Endodermal cell (in vitro differentiated cells): ENCODE measurements around the genes PRR32, SMARCA1, APLN, BCORL1 and MBNL3.

DNA sequence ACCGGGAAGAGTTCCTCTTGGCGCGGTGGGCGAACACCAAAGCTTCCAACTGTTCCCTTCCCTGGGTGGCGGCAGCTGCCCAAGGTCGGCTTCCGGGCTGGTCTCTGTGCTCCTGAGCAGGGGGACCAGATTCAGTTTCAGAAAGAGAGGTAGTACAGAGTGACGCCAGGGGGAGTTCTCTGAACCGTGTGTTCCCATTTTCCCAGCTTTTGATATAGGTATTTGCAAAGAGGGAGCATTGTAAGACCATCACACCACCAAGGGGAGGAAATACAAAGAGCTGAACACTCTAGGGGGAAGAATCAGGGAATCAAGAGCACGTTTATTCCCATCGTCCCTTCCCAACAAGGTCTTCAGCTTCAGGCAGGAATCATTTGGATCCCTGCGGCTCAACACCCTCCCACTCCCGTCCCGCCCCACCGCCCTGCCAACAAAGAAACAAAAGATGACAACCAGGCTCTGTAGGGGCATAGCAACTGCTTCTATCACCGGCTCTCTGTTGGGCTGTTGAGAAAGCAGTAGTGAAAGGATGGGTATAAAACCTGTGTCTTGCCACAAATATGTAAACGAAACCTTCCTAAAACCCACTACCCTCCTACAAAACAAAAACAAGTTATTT is 113.5 kb upstream of the TEX13C start:
- PRO-cap, result no peak

GRCh38 chrX:125764145-125764499 is 402.0 kb downstream of the DCAF12L2 start:
- PRO-cap, result no peak

GRCh38 chrX:126819489-126820029 is at the start of gene PRR32:
TSS of gene PRR32 (plus strand) at chrX:126819729.
- PRO-cap, result no peak

- PRO-cap, result bidirectional peak, plus-strand start at chrX:129523640, minus-strand start at chrX:129523445; bidirectional peak, plus-strand start at chrX:129523889, minus-strand start at chrX:129523929
Observed at GRCh38 chrX:129523197-129524158, at the start of gene SMARCA1. TSS of gene SMARCA1 (minus strand) at chrX:129523490.

DNA sequence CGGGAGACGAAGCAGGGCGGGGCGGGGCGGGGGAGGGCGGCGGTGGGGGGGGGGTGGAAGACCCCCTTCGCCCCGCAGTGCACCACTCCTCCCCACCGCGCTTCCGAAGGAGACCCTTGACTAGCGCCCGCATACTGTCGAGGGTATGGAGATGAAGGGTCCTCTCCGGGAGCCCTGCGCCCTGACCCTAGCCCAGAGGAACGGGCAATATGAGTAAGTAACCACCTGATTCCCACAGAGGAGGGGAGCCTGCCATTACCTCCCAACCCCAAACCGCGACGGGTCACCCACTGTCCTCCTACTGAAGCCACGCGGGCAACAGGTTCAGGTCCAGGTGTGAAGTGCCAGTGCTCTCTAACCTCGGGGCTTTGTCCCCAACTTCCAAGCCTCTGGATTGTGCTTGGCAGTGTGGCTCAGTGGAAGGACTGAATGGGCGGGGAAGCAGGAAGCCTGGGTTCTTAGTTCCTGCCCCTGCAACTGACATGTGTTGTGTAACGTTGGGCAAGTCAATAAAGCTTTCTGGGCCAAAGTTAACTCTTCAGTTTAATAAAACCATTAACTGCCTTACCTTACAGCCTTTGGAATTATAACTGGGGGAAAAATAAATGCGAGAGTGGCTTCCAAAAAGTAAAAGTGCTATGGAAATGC is 676 bp downstream of the OCRL start:
- PRO-cap, result bidirectional peak, plus-strand start at position 132 of the sequence, minus-strand start outside the sequence

DNA sequence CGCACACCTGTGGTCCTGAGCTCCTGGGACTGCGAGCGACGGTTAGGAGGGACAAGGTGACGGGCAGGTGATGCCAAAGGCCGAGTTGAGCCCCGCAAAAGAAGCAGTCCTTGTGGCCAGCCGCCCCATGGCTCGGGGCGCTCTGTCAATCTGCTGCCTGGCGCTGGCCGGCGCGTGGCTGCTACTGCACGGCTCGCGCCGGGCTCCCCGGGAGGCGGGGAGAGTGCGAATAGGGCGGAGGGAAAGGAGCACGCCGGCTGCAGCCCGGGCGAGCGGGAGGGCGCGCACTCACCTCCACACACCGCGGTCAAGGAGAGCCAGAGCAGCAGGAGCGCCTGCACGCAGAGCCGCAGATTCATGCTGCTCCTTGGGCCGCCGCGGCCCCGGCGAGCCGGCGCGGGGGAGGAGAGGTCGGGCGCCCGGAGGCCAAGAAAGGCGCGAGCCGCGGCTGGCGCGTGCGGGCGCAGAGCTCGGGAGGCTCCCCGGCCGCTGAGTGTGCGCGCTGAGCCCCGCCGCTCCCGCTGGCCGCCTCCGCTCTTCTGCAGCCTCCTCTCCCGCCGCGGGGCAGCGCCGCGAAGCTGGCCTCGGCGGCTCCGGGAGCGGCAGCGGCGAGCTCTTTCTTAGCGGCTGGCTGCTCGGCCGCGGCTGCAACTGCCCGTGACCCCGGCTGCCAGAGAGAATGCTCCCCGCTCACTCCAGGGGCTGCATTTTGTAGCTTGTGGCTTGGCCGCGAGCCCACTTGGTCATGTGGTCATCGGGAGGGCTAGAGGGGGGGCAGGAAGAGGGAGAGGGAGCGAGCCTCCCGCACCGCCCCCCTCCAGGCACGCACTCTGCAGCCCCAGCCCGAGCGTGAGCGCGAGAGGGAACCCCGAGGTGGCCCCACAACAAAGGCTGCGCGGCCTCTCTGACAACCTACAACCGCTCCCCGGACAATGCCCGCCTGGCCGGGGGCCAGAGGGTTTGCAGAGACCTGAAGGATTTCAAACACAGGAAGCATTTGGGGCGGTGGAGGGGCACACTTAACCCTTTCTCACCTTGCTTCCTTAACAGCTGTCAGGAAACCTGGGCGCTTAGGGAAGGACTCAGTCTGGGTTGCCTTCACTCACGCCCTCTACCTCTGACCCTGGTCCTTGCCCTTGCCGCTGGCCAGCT is at the start of gene APLN:
Gene APLN, minus strand, starts transcription at position 685 of the 1,152 bp plus-strand sequence.
- PRO-cap, result unidirectional peak, plus-strand start at position 297 of the sequence; unidirectional peak, minus-strand start at position 685 of the sequence; unidirectional peak, minus-strand start at position 934 of the sequence

- PRO-cap, result no peak
Observed at GRCh38 chrX:129755824-129756253, 17.1 kb downstream of the XPNPEP2 start.

DNA sequence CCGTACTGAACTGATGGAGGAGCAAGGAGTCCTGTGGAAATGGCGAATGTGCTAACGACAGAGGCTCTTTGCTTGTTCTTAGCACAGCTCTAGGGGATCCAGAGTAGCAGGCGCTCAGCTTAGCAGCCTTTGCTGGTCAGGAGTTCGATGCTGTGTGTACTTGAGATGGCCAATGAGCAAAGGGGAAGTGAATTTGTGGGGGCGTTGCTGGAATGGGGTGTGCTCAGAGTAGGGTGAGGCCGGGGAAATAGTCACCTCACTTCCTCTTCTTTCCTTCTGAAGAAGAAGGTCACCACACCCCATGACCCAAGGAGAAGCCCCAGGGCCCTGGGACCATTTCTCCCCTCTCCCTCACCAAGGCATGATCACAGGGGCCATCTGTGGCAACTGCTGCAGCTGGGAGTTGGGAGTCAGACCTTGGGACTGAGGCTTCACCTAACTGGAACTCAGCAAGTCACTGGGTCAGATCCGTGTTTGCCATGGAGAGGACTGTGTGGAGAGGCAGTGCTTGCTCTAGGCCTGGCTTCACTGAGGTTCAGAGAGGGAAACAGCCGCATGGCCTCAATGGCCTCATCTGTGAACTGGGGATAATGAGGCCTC is 19.4 kb downstream of the XPNPEP2 start:
- PRO-cap, result no peak

DNA sequence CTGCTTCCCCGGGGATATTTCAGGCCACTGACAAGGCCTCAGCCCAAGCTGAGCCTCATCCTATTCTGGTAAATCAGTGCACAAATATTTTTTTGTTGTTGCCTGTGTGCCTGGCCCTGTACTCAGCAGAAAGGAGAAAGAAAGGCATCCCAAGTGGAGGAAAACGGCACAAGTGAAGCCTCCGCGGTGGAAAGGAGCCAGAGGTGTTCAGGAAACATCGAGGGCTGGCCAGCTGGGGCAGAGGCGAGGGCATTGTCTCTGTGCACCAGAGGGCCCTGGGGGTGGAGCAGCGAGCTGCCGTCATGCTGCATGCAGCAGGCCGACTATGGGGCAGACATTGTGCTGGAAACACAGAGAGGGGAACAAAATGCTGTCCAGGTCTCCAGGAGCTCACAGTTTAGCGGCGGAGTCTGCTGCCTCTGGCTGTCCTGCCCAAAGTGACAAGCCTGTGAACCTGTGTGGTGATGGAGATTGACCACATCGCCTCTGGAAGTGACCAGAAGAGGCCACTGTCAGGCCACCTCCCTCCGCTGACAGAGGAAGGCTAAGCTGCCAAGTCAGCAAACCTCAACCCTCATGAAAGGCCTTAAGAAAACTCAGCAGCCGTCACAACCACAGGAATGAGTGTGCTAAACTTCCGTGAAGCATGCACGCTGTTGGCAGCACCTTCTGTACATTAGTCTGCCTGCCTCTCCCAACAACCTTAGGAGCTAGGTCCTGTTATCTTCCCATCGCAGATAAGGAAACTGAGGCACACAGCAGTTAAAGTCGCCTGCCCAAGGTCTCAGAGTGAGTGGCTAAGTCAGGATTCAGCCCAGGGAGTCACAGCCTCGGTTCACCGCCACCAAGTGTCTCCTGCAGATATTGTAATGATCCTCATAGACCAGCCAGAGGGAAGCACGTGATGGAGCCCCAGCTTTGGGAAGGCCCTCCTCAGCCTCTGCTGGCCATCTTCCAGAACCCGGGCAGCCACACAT is 20.1 kb upstream of the SASH3 start:
- PRO-cap, result no peak

- PRO-cap, result no peak
Observed at GRCh38 chrX:129781783-129782086, 2.0 kb downstream of the SASH3 start.

- PRO-cap, result no peak
Observed at GRCh38 chrX:129979067-129979564, 3.3 kb upstream of the BCORL1 start.

DNA sequence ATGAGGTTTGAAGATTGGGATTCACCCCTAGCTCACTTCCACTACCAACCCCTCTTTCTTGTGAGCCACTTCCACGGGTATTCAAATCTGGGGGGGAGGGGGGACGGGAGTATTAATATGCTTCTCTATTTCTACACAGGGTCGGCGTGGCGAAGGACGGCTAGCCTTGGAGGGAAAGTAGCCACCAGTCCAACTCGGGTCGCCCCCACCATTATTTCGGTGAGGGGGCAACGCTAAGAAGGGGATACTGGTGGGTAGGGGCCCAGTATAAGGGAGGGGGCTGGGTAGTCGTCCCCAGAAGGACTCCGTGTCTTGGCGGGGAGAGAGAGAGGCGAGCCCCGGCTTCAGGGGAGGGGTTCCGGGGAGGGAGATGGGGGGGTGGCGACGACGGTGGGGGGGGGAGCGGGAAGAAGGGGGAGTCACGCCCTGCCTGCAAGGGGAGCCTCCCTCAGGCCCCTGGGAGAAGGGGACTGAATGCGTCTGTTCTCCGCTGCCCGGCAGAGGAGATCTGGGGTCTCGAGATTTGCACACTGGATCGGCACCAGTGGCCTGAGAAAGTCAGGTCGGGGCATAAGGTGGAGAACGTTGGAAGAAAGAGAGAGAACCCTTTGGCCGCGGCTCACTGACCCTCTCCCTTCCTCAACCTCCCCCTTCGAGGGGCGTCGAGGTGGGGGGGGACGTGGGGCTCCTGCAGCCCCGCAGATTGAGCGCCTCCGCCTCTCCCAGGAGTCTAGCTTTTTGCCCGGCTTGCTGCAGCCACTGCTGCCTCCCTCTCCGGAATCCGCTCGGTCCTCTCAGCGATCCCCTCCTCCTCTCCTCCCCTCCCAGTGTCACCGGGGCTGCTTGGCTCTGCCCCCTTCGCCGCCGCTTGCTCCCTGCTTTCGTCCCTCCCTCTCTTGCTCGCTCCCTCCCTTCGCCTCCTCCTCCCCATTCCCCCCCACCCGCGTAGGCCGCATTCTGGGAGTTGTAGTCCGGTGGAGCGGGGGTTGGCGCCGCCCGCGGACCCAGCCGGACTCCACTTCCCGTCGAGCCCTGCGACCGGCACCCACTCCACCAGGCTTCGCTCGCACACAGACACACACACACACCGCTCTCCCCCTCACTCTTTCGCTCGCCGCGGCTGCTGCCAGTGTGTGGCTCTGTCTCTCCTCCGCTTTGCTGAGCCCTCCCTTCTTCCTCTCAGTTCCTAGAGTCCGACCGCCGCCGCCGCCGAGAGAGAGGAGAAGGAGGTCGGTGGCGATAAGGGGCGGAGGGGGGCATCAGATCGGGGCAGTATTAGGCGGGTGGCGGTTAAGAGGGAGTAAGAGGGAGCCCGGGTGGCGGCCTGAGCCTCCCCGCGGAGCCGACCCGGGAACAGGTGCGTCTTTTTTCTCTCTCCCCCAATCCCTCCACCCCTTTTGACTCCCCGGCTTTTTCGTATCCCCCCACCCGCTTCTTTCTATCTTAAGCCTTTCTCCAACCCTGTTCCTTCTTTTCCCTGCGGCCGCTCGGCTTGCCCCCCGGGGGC is at the start of gene BCORL1:
Gene BCORL1, plus strand, starts transcription at position 1,102 of the 1,507 bp plus-strand sequence.
- PRO-cap, result bidirectional peak, plus-strand start at position 1,102 of the sequence, minus-strand start at position 796 of the sequence

DNA sequence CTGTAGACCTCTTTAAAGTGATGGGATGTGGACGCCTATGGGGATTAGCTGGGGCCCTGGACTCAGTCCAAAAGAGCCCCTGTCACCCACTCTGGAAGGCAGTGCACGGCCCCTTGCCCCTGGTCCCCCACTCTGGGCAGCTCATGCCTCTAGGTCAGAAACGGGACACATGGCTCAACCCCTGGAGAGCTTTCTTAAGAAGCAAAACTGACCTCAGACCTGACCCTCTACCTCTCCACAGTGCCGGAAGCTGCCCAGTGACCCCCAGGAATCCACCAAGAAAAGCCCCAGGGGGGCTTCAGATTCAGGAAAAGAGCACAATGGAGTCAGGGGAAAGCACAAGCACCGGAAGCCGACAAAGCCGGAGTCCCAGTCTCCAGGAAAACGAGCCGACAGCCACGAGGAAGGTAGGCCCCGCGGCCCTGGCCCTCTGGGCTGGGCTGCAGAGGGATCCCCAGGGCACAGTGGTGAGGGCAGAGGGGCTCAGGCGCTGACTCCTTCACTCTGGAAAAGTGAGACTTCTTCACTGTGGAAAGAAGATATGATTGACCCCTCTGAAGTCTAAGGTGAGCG is 38.4 kb downstream of the BCORL1 start:
- PRO-cap, result no peak

GRCh38 chrX:130085515-130086362 is 24.6 kb downstream of the ELF4 start:
- PRO-cap, result no peak

DNA sequence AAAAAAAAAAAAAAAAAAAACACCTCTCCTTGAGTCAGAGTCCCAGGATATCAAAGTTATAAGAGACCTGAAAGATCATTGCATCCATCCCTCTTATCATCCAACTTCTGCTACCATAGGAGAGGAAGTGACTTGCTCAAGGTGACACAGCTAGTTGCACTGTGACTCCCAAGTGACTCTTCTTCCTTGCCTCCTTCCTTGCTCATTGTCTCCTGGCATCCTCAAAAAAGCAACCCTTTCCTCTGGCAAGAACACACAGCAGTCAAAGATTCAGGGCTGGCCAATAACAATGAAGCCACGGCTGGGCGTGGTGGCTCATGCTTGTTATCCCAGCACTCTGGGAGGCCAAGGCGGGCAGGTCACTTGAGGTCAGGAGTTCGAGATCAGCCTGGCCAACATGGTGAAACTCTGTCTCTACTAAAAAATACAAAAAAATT is 20.8 kb downstream of the ELF4 start:
- PRO-cap, result no peak

DNA sequence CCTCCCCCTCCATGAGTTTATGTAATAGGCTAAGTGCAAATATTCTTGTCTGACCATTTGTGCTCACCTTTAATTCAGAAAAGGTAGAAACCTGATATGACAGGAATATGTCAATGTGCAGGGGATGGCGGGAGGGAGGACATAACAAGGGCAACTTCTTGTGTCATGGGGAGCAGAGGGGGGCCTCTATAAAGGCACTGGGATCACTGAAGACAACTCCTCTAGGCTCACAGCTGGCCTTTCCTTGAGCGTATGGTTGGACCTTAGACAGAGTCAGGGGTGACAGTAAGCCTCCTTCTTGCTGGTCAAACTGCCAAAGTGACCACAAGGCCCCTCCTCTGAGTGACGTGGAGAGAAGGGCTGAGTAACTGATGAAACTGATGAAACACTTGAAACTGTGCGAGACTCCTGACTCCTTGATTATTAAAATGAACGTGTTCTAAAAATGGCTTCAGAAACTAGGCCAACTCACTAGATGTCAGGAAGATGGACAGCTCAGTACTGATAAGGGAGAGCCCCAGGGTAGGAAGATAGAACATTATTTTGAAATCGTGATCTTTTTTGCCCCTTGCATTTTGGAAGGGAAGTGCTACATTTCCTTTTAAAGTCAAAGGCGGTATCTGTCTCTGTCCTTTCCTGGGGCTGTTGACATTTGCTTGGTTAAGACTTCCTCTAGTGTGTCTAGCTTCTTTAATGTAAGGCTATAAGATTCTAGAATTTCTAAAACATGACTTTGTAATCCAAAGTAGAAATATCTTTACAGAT is 1.5 kb downstream of the RAB33A start:
- PRO-cap, result no peak

DNA sequence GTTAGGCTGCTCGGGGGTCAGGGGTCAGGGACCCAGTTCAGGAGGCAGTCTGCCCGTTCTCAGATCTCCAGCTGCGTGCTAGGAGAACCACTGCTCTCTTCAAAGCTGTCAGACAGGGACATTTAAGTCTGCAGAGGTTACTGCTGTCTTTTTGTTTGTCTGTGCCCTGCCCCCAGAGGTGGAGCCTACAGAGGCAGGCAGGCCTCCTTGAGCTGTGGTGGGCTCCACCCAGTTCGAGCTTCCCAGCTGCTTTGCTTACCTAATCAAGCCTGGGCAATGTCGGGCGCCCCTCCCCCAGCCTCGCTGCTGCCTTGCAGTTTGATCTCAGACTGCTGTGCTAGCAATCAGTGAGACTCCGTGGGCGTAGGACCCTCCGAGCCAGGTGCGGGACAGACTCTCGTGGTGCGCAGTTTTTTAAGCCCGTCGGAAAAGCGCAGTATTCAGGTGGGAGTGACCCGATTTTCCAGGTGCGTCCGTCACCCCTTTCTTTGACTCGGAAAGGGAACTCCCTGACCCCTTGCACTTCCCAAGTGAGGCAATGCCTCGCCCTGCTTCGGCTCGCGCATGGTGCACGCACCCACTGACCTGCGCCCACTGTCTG is 99.5 kb downstream of the ARHGAP36 start:
- PRO-cap, result unidirectional peak, plus-strand start at position 254 of the sequence; unidirectional peak, plus-strand start at position 364 of the sequence

GRCh38 chrX:132025160-132025532 is 2.0 kb downstream of the STK26 start:
- PRO-cap, result no peak

DNA sequence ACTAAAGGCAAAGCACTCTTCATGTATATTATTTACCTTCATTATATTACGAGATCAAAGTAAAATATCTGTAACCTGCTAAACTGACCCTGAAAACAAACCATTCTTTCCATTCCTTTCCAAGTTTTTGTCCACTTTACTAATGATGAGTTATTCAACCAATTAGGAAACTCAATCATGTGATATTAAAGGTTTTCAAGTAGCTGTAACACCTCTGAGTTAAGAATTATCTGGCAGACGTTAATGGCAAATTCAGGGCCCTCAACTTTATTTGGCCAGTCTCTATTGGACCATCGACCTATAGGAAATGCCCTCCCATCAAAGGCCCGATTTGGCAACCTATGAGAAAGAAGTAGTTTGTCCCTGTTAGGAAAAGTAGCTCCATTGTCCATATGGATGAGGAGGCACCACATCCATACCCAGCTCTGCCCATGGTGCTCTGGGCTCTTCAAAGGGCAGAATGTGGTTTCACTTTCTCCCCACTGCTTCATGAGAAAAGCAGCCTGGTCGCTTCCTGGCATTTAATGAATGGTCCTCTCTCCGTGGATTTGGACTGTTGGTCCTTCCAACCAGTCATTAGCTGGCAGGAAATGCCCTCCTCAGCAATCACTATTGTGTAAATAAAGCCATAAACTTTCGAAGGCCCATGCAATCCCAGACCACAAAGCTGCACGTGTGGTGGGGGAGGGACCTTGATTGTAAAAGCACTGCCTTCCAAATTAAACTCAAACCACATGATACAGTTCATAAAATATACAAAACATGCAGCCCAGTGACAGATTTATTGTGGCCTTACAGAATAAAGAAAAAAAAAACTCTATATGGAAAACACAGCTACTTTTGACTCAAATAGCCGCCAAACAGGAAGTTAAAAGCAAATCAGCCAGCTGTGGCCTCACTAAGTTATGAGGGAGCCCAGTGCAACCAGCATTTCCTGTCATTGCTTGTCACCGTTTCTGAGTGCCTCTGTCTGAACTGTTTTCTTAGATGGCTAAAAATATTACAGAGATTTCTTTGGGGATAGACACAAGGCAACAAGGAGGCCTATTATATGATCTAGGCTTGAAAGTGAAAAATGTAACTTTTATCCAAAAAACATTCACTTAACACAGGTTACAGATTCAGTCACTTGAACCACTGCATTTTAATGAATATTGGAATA is 8.2 kb downstream of the MBNL3 start:
- PRO-cap, result no peak

- PRO-cap, result unidirectional peak, plus-strand start at chrX:132488786; unidirectional peak, plus-strand start at chrX:132488873
Observed at GRCh38 chrX:132488589-132489214, at the start of gene MBNL3. TSS of gene MBNL3 (minus strand) at chrX:132489038.